ENCODE results near the genes EHD2, PLA2G4C, GRWD1 and KCNJ14.

DNA sequence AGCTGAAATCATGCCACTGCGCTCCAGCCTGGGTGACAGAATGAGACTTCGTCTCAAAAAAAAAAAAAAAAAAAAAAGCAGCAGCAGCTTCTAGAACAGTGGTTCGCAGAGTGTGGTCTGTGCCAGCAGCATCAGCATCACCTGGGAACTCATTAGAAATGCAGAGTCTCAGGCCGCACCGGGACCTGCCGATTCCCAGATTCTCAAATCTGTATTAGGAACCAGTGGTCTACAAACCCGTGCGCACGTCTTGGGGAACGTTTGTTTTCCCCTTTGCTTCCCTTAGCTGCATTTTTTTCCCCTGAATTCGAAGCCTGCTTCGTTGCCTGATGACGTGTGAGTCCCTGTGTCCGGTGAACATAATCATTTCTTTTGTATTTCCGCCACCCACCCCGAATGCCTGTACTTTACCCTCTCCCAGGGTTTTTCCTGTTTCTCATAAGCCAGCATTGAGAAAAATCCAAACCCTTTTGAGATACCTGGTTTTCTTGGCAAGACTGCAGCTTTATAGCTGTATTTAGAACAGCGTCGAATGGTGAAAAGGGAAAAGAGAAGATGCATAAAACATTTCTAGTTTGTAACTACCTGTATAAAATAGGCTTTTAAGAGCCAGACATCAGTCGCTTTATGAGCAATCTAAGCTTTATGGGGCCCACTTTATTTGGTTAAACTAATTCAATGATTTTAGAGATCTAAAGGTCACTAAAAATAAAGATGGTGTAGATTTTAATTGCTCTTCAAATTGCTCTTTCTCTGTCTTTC, 49.8 kb downstream of the BICRA start:
- RAMPAGE, long total RNA = no peak
- RRBS = no CpG with 5 or more reads among the region's 19 CpGs

DNA sequence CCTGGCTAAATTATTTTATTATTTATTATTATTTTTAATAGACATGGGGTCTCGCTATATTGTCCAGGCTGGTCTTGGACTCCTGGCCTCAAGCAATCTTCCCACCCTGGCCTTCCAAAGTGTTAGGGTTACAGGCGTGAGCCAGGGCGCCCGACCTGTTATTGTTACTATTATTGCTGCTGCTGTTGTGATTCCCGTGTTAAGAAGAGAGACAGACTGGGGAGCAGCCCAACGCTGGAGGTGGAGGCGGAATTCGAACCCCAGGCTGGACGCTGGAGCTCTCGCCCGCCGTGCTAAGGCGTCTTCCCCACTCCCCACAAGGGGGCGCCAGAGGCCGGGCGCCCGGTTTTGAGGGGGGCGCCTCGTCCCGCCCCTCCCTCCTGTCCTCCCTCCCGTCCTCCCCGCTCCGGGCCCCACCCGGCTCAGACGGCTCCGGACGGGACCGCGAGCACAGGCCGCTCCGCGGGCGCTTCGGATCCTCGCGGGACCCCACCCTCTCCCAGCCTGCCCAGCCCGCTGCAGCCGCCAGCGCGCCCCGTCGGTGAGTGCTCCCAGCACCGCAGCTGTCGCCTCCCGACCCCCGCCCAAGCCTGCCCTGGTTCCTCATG, at the start of gene EHD2:
Gene EHD2, plus strand, starts transcription at position 425 of the 608 bp plus-strand sequence.
- RAMPAGE, long total RNA = start-site peak on the plus strand centred at position 439 of the sequence, 39 bp wide, 51 and 153 reads in 2 replicates
- RRBS = 2% methylated on average over 7 of the region's 46 CpGs

DNA sequence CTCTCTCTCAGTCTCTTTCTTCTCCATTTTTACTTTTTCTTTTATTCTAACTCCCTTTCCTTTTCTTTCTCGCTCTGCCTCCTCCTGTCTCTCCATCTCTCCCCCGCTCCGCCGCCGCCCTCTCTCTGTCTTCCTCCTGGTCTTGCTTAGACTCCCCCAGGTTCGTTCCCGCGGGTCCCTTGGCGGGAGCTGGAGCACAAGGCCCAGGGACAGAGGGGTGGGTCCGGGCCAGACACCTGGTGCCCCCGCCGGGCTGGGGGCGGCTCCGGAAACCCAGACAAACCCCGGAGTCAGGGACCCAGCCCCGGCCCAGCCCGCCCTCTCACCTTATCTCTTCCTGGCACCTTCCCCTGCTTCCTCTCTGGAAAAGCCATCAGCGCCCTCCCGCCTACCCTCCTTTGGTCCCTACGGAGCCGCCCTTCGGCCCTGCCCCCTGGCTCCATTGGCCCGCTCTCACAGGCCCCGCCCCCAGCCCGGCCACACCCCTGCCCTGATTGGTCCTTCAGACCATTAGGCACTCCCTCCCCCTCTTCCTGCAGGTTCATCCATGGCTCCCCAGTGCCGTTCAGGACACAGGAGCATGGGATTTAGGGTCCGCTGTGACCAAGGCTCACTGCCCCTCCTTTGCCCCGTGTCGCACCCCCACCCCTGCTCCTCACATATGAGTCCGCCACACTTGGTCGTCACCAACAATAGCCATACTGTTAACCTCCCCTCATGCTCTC, 15.3 kb upstream of the NOP53 start:
- RAMPAGE, long total RNA = no peak
- RRBS = no CpG with 5 or more reads among the region's 31 CpGs

DNA sequence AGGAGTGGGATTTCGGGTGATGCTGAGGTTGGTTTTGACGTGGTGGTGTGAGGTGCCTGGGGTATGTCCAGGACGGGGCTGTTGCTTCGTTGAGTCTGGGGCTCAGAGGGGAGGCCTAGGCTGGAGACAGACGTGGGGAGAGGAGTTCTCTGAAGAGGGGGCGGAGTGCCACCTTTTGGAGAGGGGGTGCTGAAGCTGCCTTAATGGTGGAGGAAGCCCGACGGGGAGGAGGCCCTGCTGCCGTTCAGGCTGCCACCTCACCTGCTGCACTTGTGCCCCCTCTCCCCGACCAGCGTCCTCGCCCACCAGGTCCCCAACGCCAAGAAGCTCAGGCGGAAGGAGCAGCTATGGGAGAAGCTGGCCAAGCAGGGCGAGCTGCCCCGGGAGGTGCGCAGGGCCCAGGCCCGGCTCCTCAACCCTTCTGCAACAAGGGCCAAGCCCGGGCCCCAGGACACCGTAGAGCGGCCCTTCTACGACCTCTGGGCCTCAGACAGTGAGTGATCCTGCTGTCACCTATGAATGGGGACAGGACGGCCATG, 5.3 kb downstream of the NOP53 start:
- RAMPAGE, long total RNA = no peak
- RRBS = 100% methylated on average over 1 of the region's 23 CpGs

DNA sequence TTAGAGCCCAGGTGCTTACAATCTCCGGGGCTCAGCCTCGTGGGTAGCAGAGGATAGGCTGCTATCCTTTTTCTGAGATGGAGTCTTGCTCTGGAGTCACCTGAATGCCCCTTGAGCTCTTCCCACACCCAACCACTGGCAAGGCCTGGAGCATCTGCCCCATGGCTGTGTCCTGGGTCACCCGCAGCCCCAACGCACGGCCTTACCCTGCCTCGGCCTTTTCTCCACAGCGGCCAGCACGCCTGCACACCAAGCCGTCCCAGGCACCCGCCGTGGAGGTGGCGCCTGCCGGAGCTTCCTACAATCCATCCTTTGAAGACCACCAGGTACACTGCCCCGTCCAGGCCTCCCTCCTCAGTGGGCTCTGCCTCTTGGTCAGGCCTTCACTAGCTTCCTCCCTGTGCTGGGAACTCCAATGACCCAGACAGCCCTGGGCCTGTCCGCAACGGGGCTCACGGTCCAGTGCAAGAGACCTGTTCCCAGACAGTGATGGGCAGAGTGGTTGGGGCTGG, 7.0 kb downstream of the NOP53 start:
- RAMPAGE, long total RNA = no peak
- RRBS = no CpG with 5 or more reads among the region's 17 CpGs

DNA sequence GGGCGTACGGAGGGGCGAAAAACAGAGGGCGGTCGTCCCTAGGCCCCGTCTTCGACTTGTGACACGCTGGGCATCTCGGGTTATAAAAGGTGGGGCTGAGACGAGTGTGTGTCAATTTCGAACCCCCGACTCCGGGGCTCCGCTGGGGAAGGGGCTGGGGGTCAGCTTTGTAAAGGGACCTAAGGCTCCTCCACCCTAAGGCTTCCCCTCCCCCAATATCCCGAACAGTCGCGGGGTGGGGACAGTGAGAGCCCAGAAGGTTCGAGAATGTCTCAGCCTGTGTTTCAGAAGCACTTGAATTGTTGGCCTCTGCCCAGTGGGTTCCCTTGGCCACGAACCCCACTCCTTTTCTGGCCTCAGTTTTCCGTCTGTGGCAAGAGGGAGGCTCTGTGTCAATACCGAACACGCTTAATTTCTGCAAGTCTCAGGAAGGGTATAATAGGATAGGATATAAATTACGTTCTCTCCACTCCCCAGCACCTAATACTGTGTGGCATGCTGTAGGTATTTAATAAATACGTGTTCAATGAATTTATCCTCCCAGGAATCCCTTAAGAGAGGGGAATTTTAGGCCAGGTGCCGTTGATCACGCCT, 547 bp downstream of the SELENOW start:
- RAMPAGE, long total RNA = no peak
- RRBS = no CpG with 5 or more reads among the region's 26 CpGs

DNA sequence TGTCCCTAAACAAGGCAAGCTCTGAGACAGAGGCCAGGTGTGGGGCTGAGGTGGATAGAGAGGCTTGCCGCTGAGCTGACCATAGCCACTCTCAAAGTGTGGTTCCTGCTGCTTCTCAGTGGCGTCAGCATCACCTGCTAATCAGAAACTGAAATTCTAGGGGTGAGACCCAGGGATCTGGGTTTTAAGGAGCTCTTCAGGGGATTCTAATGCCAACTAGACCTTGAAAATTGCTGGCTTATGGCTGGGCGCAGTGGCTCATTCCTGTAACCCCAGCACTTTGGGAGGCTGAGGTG, 6.0 kb upstream of the TPRX2 start:
- RAMPAGE, long total RNA = no peak
- RRBS = no CpG with 5 or more reads among the region's 3 CpGs

DNA sequence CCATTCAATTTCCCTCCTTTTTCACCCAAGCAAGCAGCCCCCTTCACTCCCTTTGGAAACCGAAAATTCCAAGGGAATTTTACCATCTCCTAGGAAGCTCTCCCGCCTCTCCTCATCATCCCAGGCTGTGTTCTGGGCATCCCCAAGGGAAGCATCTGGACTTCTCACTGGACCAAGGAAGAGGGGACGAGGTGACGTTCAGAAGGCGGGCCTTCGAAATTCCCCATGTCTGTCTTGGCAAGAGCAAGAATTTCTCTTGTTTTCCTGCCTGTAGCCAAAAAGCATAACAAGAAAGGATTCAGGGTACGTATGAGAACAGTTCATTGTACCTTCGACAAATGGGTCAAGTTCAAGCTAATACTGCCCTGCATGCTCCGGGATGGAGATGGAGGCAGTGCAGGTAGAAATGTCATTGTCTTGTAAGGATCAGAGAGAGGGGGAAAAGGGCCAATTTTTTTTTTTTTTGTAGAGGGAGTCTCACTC, 6.2 kb downstream of the TPRX2 start:
- RAMPAGE, long total RNA = no peak
- RRBS = no CpG with 5 or more reads among the region's 9 CpGs

DNA sequence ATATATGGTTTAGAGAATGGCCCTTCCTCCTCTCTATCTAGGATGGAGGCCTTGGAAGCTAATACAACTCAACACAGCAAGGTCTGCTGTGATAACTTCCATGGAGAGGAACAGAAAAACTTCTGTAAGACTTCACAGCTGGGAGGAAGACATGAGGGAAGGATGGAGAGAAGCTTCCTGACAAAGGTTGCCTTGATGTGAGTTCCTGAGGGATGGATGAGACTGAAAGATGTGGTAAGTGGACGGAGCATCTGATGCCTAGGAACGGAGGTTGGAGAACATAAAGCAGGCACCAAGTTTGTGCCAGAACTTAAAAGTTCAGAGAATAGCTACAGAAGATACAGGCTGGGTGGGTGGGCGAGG, 12.0 kb downstream of the CABP5 start:
- RAMPAGE, long total RNA = no peak
- RRBS = no CpG with 5 or more reads among the region's 3 CpGs

DNA sequence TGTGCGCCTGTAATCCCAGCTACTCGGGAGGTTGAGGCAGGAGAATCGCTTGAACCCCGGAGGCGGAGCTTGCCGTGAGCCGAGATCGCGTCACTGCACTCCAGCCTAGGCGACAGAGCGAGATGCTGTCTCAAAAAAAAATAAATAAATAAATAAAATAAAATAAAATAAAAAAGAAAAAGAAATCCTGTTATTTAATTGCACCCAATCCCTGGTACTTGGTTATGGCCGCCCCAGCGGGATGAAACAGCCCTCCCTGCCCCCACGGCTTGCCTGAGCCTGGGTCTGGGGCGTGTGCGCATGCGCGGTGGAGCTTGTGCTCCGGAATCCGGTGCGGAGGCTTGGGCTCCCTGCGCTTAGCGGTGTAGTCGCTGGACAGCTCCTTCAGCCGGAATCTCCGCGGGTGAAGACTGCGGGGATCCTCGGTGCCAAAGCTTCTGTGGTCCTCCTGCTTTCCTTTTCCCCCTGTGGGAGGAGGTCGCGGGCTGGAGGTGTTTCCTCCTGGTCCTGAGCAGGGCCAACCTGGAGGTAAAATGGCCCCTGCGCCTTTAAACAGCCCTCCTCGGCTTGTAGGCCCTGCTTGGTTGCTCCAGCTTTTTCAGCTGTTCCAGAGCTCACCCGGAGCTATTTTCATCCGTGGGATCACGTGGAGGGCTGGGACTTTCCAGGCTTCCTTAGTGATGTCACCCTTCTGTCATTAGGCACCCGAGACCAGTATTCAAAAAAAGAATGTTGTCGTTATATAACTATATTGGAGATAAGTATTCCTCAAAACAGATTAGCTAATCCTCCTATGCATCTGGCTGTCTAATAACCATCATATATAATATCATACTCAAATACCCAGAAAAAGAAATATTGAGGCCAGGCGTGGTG, at the start of gene PLA2G4C:
Gene PLA2G4C, minus strand, starts transcription at position 604 of the 876 bp plus-strand sequence.
- RAMPAGE, long total RNA = no peak
- RRBS = 2% methylated on average over 6 of the region's 39 CpGs

DNA sequence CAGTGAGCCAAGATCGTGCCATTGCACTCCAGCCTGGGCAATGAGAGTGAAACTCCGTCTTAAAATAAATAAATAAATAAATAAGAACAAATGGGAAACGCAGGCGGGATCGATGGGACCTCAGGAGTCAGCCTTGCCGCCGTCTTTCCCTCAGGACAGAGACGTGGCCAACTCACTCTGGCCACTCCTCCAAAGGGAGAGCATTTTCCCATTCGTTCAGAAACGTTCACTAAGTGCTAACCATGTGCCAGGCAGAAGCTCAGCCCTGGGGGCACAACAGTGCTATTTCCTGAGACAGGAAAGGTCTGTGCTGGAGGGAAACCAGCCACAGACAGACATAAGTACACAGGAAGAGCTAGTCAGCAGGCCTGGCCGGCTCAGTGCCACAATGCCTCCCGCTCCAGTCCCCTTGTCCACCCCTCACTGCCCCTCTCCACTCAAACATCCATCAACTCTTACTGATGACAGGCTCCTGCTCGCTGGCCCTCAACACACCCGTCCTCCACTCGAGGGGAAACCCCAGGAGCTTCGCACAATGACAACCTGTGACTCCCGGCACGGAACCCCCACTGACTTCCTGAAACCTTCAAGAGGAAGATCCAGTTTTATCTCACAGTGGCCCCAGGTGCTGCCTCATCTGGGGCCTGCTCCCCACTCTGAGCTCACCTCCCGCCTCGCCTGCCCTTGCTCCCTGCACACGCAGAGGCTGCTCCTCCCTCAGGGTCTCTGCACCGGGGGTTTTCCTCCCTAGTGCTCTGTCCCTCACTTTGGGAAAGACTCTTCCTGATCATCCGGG, 11.3 kb upstream of the PLA2G4C start:
- RAMPAGE, long total RNA = no peak
- RRBS = 100% methylated on average over 2 of the region's 23 CpGs

- RAMPAGE, long total RNA = no peak
- RRBS = no CpG with 5 or more reads among the region's 7 CpGs
These were observed 40.9 kb downstream of the ZSWIM9 start for GRCh38 chr19:48211244-48211944.

GRCh38 chr19:48249265-48250228, 6.2 kb downstream of the CARD8 start:
- RAMPAGE, long total RNA = no peak
- RRBS = no CpG with 5 or more reads among the region's 15 CpGs

GRCh38 chr19:48347865-48348642, 15.7 kb downstream of the TMEM143 start:
- RAMPAGE, long total RNA = no peak
- RRBS = no CpG with 5 or more reads among the region's 10 CpGs

- RAMPAGE, long total RNA = no peak
- RRBS = 2% methylated on average over 6 of the region's 33 CpGs
These were observed 565 bp downstream of the TMEM143 start for GRCh38 chr19:48362990-48363759.

GRCh38 chr19:48445600-48446617, at the start of gene GRWD1:
Gene GRWD1 (plus strand): TSS chr19:48445983.
- RAMPAGE, long total RNA = start-site peak on the plus strand at chr19:48445967-48446008, 1,743 and 2,242 reads in 2 replicates
- RRBS = 2% methylated on average over 21 of the region's 64 CpGs

DNA sequence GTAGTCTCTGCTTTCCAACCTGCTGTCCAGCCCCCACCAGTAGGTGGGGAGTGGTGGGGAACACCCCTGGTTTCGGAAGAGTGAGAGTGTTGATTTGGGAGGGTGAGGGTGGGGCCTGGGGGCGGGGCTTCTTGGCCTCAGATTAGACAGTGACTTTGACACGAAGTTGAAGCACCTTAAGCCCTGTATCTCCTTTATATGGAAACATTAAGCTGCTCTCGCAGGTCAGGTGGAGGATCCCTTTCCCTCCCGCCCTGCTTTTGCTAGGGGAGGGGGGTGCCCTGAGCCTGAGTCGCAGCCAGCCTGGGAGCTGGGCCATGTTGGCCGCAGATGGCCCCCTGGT, at the start of gene KCNJ14:
Gene KCNJ14, plus strand, starts transcription at position 290 of the 343 bp plus-strand sequence.
- RAMPAGE, long total RNA = no peak
- RRBS = no CpG with 5 or more reads among the region's 7 CpGs

- RAMPAGE, long total RNA = no peak
- RRBS = 72% methylated on average over 3 of the region's 10 CpGs
These were observed 10.2 kb downstream of the CYTH2 start for GRCh38 chr19:48479298-48479843.

- RAMPAGE, long total RNA = no peak
- RRBS = no CpG with 5 or more reads among the region's 24 CpGs
These were observed 9.5 kb downstream of the LMTK3 start for GRCh38 chr19:48502014-48502721.

GRCh38 chr19:48543098-48543882, 8.7 kb upstream of the SULT2B1 start:
- RAMPAGE, long total RNA = no peak
- RRBS = 64% methylated on average over 3 of the region's 22 CpGs